ENCODE measurements around the genes IL1B and SLC35F5.

GRCh38 chr2:112280449-112280826 is 5.0 kb downstream of the ZC3H6 start:
- PRO-cap: no peak

DNA sequence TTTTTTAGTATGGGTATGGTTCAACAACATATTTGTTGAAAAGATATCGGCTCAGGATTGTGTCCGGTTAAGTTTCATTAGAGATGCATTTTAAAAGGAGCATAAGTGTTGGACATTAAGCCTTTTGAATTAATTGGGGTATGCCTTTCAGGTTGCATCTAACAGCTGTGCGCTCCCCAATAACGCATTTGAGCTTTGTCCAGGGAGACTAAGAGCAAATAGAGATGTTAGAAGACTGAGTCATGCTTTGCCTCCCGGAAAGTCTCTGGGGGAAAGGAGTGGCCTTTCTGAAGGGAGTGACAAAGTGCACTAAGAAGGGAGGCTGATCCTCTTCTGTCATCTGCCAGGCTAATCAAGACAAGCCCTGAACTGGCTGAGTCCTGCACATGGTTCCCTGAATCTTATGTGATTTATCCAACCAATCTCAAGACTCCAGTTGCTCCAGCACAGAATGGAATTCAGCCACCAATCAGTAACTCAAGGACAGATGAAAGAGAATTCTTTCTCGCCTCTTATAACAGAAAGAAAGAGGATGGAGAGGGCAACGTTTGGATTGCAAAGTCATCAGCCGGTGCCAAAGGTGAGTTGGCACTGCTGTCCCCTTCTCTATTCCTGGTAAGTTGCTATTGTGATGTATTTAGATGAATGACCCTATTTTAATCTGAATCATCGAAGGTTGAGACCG is 12.0 kb downstream of the TTL start:
- PRO-cap: no peak

GRCh38 chr2:112583341-112584019 is 929 bp upstream of the CHCHD5 start:
- PRO-cap: no peak

DNA sequence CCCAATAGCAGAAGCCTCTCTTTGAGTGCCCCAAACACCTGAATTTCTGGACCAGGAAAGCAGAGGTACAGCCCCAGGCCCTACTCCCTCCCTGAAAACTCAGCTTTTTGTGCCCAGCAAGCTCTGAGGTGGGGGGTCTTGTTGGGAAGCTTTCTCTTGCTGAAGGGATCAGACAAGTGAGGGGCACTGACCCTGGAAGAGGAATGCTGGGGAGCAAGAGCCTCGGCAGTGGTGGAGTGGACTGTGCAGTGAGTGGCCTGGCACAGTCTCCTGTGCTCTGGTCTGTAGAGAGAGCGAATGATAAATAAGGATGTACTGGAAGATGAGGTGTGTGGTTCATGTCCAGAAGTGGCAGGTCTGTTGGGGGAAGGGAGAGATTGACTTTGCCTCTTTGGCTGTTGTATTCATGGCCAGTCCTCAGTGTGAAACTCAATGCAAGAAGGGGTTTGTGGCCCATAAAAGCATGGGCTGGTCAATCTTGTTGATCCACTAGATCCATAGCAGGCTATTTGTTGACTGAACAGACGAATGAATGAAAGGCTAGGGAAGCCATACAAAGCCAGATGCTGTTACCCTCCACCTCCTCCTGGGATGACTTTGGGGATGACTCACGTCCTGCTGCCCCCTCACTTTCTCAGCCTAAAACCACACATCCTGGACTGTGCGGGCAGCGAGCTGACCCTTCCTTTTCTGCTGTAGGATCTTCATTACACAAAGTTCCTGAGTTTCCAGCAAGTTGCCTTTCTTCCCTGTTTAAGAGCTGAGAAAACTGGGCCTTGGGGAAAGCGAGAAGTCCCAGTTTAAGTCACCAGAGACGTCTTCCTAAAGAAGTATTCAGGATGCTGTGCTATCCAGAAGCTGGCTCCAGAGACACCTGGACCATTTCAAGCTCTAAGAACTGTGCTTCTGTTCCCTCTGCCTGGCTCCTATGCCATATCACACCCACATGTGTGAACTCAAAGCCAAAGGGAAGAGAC is 5.1 kb upstream of the SLC20A1 start:
- PRO-cap: no peak

DNA sequence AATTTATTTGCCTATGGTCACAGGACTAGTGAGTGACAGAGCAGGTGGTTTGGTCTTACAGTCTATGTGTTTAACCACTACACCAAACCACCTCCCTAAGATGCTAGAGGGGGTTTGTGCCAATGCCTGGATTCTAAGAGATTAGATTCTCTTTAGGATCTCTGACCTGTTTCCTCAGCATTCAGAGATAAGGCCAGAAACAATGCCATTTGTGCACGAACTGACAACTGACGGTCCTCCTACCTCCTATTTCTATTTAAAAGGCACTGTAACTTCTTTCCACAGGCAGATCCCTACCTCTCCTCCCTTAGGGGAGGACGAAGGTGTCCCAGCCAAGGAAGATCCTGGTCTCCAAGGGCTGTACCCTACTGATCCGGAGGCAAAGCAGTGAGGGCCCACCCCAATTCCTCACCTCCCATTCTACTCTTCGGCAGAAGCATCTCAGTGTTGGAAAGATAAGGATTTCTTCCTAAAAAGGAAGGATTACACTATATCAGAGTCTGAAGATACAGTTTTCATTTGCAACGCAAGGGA is 2.1 kb upstream of the SLC20A1 start:
- PRO-cap: no peak

DNA sequence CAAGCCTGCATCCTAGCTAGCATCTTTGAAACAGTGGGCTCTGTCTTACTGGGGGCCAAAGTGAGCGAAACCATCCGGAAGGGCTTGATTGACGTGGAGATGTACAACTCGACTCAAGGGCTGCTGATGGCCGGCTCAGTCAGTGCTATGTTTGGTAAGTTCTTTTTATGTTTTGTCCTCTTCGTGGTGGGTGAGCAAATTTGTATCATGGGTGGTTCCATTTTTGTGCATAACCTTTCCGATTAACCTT is 1.2 kb downstream of the SLC20A1 start:
- PRO-cap: no peak

DNA sequence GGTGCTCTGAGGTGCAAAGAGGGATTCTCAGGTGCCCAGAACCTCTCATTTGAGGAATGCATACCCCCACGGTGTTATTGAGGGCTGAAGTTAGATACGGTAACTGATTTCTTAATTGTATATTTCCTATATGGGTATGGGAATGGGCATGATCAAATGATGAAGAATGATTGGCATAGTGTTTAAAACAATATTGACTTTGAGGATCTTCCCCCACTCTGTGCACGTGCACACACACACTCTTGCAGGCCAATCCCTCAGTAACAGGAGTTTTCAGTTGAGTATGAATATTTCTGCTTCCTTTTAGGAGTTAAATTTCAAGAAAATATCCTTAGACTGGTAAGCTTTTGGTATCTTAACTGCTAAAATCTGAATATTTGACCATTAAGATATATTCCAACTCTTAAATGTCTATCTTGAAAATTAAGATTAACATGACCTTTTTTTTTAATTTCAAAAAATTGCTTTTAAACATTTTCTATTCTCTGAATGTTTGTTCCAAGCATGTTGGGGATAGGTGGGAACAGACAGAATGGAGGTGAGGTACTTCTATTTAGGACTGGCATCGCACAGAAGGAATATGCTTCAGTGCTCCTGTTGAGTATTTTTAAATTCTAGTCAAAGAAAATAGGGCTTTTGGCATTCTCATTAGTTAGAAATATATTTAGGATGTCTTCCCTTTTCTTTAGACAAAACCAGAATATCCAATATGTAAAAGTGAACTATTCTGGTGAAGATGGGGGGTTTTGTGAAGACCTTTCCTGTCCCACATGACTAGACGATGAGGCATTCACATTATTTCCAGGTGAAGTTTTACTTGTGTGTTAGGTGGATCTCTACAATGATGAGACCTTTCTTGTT is 3.6 kb downstream of the SLC20A1 start:
- PRO-cap: no peak

DNA sequence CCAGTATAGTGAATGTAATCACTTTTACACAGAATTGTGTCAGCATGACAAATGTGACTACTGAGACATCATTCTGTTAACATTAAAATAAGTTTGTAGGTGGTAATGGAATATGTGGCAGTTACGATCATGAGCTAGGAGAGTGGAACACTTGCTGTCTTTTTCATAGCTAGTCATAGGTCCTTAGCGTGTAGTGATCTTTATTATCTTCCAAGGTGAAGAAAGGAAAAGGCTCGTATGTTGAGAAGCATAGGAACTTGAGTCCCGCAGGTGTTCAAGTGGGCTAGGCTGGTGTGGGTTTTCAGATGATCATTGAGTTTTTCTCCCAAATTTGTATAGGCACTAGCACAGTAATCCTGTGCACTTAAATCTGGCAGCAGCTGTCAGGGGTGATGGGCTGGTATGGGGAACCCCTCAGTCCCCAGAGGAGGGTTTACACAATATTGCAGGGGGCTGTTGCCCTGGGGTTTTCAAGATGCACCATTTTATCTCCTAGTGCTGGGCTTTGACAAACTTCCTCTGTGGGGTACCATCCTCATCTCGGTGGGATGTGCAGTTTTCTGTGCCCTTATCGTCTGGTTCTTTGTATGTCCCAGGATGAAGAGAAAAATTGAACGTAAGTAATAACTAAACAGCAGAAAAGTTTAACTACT is 11.0 kb downstream of the SLC20A1 start:
- PRO-cap: no peak

DNA sequence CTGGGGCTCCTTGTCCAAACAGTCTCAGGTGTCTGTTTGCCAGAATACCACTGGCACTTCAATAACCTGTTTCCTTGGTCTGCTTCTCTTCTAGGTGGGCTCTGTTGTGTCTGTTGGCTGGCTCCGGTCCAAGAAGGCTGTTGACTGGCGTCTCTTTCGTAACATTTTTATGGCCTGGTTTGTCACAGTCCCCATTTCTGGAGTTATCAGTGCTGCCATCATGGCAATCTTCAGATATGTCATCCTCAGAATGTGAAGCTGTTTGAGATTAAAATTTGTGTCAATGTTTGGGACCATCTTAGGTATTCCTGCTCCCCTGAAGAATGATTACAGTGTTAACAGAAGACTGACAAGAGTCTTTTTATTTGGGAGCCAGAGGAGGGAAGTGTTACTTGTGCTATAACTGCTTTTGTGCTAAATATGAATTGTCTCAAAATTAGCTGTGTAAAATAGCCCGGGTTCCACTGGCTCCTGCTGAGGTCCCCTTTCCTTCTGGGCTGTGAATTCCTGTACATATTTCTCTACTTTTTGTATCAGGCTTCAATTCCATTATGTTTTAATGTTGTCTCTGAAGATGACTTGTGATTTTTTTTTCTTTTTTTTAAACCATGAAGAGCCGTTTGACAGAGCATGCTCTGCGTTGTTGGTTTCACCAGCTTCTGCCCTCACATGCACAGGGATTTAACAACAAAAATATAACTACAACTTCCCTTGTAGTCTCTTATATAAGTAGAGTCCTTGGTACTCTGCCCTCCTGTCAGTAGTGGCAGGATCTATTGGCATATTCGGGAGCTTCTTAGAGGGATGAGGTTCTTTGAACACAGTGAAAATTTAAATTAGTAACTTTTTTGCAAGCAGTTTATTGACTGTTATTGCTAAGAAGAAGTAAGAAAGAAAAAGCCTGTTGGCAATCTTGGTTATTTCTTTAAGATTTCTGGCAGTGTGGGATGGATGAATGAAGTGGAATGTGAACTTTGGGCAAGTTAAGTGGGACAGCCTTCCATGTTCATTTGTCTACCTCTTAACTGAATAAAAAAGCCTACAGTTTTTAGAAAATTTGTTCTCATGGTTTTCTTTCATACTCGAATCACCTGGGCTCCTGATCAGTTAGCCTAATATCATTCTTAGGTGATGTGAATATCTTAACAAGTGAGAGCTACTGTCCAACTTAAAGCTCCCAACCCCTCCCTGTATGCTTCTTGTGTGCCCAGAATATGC is 17.4 kb downstream of the SLC20A1 start:
- PRO-cap: no peak

DNA sequence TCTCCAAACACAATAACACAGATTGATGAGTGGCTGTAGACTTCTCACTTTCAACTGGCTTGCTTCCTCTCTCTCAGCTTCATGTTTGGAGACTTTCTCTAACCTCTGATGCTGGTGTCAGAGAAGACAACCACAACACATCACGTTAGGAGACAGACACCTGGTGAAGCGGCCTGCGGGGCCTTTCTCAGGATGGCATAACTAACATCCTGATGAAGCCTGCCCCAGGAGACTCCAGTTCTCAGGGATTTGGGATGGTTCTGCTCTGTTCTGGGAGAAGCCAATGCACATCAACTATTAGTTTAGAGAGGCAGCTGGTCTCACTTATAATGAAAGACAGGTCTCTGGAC is 2.1 kb downstream of the IL1A start:
- PRO-cap: no peak

GRCh38 chr2:112832014-112833203 is 4.2 kb downstream of the IL1B start:
- PRO-cap: no peak

DNA sequence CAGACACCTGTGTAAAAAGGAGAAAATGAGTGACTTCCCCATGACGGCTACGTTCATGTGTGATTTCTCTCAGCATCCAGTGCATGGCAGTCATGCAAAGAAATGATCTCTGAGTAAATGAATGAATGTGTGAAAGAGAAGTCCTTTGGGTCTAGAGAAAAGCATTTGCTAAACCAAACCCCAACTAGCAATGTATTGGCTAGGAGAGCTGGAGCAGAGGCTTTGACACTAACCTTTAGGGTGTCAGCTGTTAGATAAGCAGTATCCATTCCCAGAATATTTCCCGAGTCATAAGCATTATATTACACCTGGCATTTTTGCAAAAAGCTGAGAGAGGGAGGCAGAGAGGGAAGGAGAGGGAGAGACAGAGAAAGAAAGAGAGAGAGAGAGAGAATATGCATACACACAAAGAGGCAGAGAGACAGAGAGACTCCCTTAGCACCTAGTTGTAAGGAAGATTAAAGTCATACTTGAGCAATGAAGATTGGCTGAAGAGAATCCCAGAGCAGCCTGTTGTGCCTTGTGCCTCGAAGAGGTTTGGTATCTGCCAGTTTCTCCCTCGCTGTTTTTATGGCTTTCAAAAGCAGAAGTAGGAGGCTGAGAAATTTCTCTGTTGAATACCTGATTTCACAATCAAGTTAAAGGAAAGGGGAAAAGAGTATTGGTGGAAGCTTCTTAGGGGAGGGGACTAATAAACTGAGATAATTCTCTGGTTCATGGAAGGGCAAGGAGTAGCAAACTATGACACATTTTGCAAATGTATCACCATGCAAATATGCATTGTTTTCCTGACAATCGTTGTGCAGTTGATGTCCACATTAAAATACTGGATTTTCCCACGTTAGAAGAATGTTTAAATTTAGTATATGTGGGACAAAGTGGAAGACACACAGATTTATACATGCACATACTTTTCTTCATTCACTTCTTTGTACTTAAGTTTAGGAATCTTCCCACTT is at the start of gene IL1B:
IL1B (minus strand) TSS at position 542 of the 959 bp plus-strand sequence.
- PRO-cap: no peak

DNA sequence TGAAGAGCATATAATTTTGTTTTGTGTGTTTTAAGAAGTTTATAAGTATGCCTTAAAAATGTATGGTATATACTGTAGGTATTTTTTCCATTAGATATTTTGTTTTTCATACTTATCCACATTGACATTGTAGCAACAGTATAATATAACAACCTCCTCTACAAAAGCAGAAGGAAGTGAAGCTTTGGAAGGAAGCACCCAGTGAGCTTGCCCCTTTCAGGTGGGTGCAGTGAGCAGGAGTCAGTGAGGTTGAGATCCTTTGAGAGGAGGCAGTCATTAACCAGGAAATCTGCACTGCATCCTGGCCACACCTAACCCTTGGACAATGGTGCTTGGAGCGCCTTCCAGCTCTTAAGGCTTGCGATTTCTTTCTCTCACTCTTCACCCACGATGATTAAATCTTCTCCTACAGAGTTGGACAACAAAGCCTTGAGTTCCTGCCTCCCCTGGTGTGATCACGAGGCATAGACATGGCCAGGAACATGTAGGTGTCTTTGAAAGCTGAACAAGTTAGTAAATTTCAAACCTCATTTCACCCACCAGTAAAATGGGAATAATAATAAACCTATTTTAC is 13.9 kb downstream of the IL37 start:
- PRO-cap: no peak

GRCh38 chr2:113181707-113182182 is 8.0 kb downstream of the PSD4 start:
- PRO-cap: no peak

GRCh38 chr2:113236350-113237370 is 42.1 kb downstream of the PAX8 start:
- PRO-cap: no peak

GRCh38 chr2:113317525-113317916 is 38.8 kb upstream of the PAX8 start:
- PRO-cap: no peak

- PRO-cap: no peak
Observed at GRCh38 chr2:113503385-113503828, 4.9 kb downstream of the FOXD4L1 start.

- PRO-cap: no peak
Observed at GRCh38 chr2:113675730-113676384, 48.8 kb downstream of the RABL2A start.

- PRO-cap: unidirectional peak, plus-strand start at chr2:113756184; bidirectional peak, plus-strand start at chr2:113756784, minus-strand start at chr2:113756642
Observed at GRCh38 chr2:113755797-113756907, at the start of gene SLC35F5. Gene SLC35F5 (minus strand): TSS chr2:113756642.

GRCh38 chr2:113877455-113877890 is 12.4 kb upstream of the ACTR3 start:
- PRO-cap: no peak

Data from colic lymph node (tissue), 1 donor.